SJCRH30 (cell line): ENCODE measurements around the genes CSNK1A1L and FREM2.

GRCh38 chr13:33543487-33543930 lies 258.0 kb upstream of the STARD13 start:
- RAMPAGE, long total RNA = no peak

DNA sequence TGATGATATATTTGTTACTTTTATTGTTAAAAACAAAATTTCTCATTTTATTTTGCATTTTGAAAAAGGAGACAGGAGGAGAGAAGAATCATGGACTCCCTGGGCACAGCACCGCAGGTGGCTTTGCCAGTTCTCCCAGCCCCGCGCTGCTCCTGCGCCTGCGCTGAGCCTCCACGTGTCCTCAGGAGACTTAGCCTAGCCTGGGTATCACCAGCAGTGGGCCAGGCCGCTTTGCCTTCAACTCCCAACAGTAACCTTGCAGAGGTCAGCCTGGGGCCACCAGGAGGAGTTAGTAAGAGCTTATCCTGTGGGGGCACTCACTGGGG lies 207.6 kb upstream of the RFC3 start:
- RAMPAGE, long total RNA = no peak

DNA sequence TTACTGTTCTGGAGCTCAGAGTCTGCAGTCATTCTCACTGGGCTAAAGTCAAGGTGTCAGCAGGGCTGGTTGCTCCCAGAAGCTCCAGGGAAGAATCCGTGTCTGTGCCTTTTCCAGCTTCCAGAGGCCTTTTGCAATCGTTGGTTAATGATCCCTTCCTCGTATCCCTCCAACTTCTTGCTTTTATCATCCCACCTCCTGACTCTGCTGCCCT lies 53.2 kb downstream of the RFC3 start:
- RAMPAGE, long total RNA = no peak

DNA sequence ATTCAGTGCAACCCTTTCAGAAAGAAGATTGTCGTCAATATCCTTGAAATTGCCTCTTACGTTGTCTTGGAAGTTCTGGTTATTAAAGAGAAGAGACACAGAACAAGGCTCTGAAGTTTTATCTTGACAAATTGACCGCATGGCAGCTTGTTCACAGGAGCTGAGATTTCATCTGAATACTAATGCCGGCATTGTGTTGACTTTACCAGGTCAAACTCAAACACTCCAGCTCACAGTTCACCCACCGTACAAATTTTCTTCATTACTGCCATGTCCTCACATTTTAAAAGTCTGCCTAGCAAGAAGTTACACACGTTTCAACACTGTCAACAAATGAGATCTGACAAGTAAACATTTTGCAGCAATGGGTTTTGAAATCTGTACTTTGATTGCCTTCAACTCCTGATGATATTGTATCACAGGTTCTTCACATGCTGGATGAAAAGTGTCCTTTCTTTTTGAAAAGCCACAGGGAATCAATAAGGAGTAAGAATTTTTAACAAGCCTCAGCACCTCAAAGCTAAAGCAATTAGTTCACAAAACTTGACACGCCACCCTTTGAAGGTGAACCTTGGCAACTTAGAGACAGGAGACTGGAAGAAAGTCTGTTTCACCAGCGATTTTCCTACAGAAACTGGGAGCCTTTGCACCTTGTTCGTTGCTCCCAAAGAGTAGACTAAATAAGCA lies 150.9 kb downstream of the RFC3 start:
- RAMPAGE, long total RNA = no peak

DNA sequence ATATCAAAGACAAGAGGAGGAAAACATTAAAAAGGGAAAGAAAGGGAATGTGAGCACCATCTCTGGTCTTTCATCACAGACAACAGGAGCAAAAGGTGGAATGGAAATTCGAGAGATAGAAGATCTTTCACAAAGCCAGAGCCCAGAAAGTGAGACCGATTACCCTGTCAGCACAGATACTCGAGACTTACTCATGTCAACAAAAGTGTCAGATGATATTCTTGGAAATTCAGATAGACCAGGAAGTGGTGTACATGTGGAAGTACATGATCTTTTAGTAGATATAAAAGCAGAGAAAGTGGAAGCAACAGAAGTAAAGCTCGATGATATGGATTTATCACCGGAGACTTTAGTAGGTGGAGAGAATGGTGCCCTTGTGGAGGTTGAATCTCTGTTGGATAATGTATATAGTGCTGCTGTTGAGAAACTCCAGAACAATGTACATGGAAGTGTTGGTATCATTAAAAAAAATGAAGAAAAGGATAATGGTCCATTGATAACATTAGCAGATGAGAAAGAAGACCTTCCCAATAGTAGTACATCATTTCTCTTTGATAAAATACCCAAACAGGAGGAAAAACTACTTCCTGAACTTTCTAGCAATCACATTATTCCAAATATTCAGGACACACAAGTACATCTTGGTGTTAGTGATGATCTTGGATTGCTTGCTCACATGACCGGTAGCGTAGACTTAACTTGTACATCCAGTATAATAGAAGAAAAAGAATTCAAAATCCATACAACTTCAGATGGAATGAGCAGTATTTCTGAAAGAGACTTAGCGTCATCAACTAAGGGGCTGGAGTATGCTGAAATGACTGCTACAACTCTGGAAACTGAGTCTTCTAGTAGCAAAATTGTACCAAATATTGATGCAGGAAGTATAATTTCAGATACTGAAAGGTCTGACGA lies 217.2 kb downstream of the NBEA start:
- RAMPAGE, long total RNA = no peak

DNA sequence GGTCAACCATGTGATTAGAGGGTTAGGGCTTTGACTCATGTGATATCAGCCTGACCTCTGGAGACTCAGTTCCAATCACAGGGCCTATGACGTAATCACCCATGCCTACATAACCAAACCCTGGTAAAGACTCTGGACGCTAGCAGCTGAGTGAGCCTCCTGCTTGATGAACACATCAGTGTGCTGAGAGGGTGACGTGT lies 203.5 kb downstream of the DCLK1 start:
- RAMPAGE, long total RNA = no peak

DNA sequence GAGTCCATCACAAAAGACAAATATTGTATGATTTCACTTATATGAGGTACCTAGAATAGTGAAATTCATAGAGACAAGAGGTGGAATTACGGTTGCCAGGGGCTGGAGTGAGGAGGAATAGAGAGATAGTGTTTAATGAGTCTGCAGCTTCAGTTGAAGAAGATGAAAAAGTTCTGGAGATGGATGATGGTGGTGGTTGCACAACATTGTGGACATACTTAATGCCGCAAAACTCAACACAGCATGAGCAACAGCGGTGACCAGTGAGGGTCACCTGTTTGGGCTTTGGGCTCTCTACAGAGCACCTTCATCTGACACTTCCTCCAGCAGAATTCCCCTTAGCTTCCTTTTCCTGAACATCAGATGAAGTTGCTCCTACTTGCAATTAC lies 163.1 kb downstream of the DCLK1 start:
- RAMPAGE, long total RNA = no peak

- RAMPAGE, long total RNA = no peak
Observed at GRCh38 chr13:36069666-36070098, 61.5 kb downstream of the DCLK1 start.

DNA sequence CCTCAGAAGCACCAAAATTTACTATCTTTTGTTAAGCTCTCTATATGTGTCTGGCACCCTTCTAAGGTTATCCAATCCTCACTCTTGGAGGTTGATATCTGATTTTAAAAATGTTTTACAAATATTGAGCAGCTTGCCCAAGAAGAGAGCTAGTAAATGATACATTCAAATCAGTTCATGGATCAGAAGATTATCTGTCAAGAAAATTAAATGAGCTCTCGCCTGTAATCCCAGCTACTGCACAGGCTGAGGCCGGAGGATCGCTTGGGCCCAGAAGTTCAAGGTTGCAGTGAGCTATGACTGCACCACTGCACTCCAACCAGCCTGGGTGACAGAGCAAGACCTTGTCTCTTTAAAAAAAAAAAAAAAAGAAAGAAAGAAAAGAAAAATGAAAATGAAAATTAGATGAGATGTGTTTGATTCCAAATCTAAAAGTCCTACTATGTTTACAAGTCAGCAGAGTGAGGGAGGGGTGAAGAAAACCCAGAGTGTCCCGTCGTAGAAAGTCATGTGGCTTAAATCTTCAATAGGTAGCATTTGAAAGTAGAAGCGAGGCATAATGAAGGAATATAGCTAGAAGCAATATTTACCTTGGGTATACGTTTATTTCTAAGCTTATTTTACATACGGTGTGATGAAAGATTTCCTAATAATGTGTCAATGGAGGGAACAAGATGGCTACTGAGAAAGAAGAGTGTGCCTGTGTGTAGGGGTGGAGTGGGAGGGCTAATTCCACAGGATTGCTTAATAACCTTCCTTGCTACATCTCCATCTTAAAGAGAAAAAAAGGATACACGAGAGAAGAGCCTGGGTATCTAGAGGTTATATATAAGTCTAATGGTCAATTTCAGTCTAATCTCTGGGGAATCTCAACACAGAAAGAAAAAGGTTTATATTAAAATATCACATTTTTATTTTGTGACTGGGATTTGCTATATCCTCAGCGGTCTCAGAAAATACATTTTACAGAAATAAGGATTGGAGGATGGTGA lies 2.2 kb downstream of the SPART start:
- RAMPAGE, long total RNA = no peak

- RAMPAGE, long total RNA = no peak
Observed at GRCh38 chr13:36431285-36432051, 827 bp upstream of the CCNA1 start.

- RAMPAGE, long total RNA = no peak
Observed at GRCh38 chr13:36819872-36820138, 783 bp downstream of the RFXAP start.

DNA sequence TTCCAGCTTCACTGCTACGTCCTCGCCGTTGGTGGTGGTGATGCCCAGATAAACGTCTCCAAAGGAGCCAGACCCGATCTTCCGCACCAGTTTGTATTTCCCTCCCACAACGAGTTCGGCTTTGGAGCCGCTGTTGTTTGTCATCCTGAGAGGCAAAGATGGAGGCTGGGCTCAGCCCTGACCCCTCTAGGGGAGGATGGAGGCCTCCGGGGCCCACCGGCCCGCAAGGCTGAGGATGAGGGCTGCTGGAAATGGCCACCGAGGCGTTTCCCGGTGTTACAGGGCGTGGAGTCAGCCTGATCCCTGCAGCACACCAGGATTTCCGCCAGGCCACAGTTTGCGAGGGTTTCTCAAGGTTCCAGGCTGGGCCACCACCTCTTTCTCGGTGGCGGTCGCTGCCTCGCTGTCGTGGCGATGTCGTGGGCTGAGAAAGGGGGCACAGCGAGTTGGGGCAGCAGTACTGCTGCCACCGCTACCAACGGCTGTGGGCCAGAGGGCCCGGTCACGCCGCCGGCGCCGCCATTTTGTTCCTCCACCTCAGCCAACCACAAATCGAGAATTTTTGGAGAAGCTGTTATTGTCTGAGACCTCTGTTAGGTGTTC lies at the start of gene CSNK1A1L:
TSS of gene CSNK1A1L (minus strand) at position 552 of the 603 bp plus-strand sequence.
- RAMPAGE, long total RNA = no peak

DNA sequence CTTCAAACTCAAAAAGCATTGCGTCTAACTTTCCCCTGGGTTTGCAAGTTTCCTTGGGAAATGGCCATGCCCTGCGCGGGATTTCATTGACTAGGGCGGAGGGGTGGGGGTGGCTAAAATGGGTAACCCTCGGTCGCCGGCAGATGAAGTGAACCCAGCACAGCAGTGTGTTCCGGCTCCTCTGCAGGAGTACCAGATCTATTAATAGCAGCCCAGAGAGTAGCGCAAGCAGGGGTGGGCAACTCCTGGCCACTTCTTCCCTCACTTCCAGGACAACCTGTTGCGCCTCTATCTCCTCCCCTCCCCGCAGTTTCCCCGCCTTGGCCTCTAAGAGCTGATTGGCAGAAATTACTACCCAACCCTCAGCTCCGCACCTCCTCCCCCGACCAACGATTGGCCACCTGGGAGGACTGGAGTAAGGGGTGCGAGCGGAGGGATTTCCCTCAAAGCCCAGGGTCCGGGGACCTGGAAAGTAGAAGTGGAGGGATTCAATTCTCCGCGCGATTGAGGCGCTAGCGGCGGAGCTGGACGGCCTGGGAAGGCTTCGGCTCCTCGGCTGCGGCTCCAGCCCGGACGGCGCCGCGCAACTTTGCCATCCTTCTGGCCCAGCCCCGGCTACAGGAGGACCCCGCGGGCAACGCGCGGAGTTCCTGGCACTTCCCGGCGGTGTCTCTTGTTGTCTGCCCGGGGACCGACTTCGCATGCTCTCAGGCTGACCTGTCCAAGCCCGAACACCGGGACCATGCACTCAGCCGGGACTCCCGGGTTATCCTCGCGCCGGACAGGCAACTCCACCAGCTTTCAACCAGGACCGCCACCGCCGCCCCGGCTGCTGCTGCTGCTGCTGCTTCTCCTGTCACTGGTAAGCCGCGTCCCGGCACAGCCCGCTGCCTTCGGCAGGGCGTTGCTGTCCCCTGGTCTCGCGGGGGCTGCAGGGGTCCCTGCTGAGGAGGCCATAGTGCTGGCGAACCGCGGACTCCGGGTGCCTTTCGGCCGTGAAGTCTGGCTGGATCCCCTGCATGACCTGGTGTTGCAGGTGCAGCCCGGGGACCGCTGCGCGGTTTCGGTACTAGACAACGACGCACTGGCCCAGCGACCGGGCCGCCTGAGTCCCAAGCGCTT lies at the start of gene FREM2:
TSS of gene FREM2 (plus strand) at position 475 of the 1,122 bp plus-strand sequence.
- RAMPAGE, long total RNA = no peak

DNA sequence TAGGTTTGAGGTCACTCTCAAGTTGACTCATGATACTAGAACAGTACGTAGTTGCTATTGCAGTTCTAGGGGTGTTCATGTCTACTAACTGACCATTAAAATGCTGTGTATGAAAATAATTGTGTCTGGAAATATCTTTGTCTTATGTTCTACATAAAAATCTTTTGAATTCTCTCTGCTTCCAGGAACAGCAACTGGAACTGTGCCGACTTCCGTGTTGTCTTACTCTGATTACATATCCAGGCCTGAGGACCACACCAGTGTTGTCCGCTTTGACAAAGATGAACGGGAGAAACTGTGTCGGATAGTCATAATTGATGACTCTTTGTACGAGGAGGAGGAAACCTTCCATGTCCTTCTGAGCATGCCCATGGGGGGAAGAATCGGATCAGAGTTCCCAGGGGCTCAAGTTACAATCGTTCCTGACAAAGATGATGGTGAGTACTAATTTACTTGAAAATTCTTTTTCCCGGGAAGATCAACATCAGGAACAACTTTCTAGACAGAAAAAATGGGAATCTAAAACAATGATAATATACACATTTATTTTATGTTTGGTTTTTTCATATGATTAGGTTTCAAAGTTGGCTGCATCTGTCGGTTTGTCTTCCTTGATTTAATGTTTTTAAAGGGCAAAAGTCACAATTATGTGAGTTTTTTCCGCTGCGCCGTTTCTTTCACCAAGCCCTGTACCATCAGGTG lies 97.6 kb downstream of the FREM2 start:
- RAMPAGE, long total RNA = no peak

DNA sequence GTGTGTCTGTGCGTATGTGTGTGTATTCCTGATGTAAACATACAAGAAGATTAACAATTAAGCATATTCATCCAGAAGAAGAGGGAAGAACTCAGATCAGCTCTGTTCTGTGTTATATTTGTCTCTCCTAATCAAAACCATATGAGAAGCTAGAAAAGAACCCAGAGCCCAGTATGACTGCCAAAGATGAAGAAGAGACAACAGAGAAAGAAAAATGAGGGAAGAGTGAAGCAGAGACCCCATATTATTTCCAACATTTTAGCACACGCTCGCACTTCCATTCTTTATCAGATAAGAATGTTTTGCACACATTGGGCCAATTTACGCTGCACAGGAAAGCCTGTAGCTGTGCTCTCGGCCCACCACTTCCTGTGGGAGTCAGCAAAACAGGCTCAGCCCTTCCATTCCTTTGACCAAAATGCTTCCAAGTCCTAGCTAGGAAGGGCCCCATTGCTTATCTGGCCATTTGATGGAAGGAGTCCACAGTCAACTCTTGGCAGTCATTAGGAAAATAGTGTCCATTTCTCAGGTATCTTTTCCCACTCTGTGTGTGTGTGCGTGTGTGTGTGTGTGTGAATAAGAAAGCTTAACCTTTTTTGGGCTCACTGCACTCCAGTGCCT lies 237.3 kb downstream of the COG6 start:
- RAMPAGE, long total RNA = no peak

GRCh38 chr13:39893717-39894121 lies 238.3 kb downstream of the COG6 start:
- RAMPAGE, long total RNA = no peak

DNA sequence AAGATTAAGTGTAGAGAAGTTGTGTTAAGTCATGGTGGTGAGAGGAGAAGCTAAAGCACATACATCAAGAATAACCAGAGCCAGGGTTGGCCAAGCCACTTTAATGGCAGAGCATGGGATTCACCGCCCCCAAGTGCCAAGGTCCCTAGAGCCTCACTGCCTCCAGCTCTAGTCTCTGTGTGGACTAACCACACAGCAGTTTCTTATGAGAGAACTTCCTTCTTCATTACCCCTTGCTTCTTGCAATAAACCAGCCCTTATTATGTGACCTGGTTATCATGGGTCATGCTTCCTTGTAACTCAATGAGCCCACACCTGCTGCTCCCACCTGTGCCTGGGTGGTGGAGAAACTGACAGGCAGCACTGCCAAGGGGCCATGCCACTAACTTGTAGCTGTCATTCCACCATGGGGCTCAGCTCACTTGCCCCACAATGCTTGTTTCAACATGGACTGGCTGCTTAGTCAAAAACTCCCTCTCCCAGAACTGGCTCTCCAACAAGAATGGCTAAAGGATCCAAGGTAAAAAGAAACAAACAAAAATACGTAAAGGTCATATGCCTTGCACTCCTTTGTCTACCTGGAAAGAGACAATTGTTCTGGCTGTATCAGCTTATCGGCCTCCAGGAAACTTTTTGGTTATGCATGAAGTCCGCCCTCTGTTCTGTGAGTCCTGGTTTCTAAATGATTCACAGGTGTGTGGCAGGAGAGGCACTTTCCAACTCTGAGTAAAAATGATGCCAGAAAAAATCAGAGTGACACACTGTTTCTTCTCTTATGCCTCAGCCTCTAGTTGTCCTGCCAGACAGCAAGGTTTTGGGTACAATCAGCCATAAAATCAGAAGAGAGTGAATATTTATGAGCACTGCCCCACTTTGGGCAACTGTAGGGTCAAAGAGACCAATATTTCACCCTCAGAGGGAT lies 446.4 kb downstream of the COG6 start:
- RAMPAGE, long total RNA = no peak

GRCh38 chr13:40259798-40260245 lies 406.6 kb downstream of the FOXO1 start:
- RAMPAGE, long total RNA = no peak

DNA sequence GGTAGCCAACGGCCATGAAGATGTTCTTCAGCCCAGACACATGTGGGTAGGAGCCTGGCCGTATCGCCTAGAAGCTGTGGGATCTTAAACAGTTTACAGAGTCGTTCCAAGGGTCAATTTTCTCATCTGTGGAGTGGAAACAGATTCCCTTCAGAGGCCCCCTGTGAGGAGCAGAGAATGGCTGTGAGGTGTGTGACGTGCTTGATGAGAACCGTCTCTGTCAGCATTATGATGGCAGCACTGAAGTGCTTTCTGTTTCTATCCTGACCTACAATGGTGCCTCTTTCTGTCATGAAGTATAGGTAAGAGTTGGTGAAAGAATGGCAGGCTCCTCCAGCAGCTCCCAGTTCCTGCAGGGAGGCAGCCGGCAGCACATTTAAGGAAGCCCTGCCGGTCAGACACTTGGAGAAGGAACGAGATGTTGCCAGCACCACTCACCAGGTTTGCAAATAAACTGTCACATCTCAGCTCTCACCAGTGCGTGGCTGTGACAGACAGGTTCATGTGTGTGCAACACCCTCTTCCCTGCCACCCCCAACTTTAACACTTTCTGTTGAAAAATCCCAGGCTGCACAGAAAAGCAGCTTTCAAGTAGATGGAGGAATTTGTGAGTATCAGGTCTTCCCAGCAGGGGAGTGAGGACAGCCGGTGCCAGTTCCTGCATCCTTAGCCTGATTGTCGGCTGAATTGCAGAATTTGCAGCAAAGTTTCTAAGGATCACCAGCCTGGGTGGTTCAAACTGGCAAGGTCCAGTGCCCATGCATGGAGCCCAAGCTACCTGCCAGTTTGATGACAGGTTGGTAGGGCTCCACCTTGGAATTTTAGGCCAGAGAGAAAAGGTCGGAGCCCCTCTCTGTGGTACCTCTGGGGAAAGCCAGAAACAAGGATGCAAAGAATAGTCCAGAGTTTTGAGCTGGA lies 277.1 kb downstream of the FOXO1 start:
- RAMPAGE, long total RNA = no peak

- RAMPAGE, long total RNA = no peak
Observed at GRCh38 chr13:40431954-40432542, 234.4 kb downstream of the FOXO1 start.